Breast (tissue), 4 donors: ENCODE data around the gene C3orf22.

DNA sequence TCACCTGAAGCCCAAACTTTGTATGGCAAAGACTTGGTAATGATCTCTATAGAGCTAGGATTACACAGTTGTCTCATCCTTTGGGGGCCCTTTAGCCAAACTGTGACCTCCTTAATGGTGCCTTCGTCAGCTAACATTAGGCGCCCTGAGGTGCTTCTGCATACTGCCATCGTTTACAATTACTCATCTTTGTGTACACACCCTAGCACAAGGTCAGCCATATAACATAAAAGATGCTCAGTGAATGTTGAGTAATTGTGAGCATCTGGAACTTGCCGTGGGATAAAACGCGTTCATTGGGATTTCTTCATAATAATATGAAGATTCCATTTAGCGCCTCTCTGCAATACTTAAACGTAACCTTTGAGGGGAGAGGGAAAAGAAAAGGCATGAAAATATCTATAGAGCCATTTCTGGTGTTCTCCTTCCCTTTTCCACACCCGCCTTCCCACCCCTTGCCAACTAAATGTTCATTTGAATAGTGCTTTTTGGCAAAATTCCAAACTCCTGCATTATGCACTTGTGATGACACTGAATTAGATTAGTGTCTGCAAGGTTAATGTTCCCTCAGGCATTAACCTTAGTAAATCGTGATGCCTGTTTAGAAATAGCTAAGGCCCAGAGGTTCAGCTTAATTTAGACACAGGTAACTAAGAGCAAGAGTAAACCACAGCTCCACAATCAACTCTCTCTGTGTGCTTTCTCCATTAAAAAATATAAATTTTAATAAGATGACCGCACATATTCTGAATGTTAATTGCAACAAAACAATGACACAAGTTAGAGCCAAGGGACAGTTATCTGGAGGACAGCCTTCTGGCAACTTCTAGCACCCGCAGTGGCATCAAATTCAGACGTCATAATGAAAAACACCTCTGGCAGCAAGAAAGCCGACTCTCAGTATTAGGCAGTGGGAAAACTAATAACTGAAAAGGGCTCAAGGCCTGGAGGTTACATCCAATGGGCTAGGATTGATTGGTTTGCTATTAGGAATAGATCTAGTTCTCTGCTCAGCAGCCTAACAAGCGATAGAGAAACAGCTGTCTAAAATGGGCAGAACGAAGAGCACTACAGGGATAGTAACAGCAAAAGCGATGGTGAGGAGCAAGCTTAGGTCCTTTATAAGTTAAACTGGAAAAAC lies 1.2 kb upstream of the ZNF148 start:
- PRO-cap, 3 experiments = no peak in any of the 3 experiments
- RRBS = no CpG with 5 or more reads among the region's 17 CpGs

GRCh38 chr3:125547348-125547782 lies 27.4 kb upstream of the SNX4 start:
- PRO-cap, 3 experiments = no peak in any of the 3 experiments
- RRBS = no CpG with 5 or more reads among the region's 2 CpGs

- PRO-cap, 3 experiments = no peak in any of the 3 experiments
- RRBS = no CpG with 5 or more reads among the region's 2 CpGs
These were observed 39.0 kb upstream of the OSBPL11 start for GRCh38 chr3:125634334-125634577.

DNA sequence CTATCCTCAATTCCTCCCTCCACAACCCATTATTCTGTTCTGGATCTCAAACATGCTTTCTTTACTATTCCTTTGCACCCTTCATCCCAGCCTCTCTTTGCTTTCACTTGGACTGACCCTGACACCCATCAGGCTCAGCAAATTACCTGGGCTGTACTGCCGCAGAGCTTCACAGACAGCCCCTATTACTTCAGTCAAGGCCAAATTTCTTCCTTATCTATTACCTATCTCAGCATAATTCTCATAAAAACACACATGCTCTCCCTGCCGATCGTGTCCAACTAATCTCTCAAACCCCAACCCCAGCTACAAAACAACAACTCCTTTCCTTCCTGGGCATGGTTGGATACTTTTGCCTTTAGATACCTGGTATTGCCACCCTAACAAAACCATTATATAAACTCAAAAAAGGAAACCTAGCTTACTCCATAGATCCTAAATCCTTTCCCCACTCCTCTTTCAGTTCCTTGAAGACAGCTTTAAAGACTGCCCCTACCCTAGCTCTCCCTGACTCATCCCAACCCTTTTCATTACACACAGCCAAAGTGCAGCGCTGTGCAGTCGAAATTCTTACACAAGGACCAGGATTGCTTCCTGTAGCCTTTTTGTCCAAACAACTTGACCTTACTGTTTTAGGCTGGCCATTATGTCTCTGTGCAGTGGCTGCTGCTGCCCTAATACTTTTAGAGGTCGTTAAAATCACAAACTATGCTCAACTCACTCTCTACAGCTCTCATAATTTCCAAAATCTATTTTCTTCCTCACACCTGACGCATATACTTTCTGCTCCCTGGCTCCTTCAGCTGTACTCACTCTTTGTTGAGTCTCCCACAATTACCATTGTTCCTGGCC lies 102.0 kb upstream of the ROPN1B start:
- PRO-cap, 3 experiments = no peak in any of the 3 experiments
- RRBS = no CpG with 5 or more reads among the region's 7 CpGs

GRCh38 chr3:125914907-125915223 lies 54.1 kb upstream of the ROPN1B start:
- PRO-cap, 3 experiments = peak in 2 of 3 experiments; most common plus-strand start chr3:125915180 (in 2)
- RRBS = no CpG with 5 or more reads among the region's 7 CpGs

GRCh38 chr3:125917015-125917659 lies 51.8 kb upstream of the ROPN1B start:
- PRO-cap, 3 experiments = no peak in any of the 3 experiments
- RRBS = no CpG with 5 or more reads among the region's 14 CpGs

DNA sequence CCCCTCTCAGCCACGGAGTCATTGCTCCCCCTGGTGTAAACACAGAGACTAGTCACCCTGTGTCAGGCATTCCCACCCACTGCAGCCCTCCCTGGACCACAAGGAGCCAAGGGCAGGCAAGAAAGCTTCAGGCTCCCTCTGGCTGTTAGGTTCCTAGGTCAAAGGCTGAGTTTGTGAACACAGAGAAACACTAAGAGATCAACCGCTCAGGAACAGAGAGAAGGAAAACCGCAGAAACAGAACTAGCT lies 32.7 kb upstream of the ROPN1B start:
- PRO-cap, 3 experiments = no peak in any of the 3 experiments
- RRBS = no CpG with 5 or more reads among the region's 3 CpGs

- PRO-cap, 3 experiments = peak in 3 of 3 experiments; most common plus-strand start chr3:126389418 (in 3); most common minus-strand start chr3:126389265 (in 3)
- RRBS = 3% methylated on average over 36 of the region's 76 CpGs
These were observed 5.3 kb upstream of the CFAP100 start for GRCh38 chr3:126389060-126390156.

GRCh38 chr3:126395048-126395316 lies 273 bp downstream of the CFAP100 start:
- PRO-cap, 3 experiments = no peak in any of the 3 experiments
- RRBS = 10% methylated on average over 6 of the region's 17 CpGs

- PRO-cap, 3 experiments = no peak in any of the 3 experiments
- RRBS = no CpG with 5 or more reads among the region's 13 CpGs
These were observed 37.9 kb downstream of the ZXDC start for GRCh38 chr3:126437584-126438307.

GRCh38 chr3:126450414-126450982 lies 25.2 kb downstream of the ZXDC start:
- PRO-cap, 3 experiments = no peak in any of the 3 experiments
- RRBS = no CpG with 5 or more reads among the region's 7 CpGs

GRCh38 chr3:126468178-126468870 lies 7.4 kb downstream of the ZXDC start:
- PRO-cap, 3 experiments = no peak in any of the 3 experiments
- RRBS = no CpG with 5 or more reads among the region's 12 CpGs

GRCh38 chr3:126476127-126476884 lies 615 bp upstream of the ZXDC start:
- PRO-cap, 3 experiments = peak in 3 of 3 experiments; most common plus-strand start chr3:126476276 (in 3)
- RRBS = under 1% methylated on average over 7 of the region's 65 CpGs

- PRO-cap, 3 experiments = no peak in any of the 3 experiments
- RRBS = no CpG with 5 or more reads among the region's 13 CpGs
These were observed 1.2 kb upstream of the ZXDC start for GRCh38 chr3:126476885-126477383.

DNA sequence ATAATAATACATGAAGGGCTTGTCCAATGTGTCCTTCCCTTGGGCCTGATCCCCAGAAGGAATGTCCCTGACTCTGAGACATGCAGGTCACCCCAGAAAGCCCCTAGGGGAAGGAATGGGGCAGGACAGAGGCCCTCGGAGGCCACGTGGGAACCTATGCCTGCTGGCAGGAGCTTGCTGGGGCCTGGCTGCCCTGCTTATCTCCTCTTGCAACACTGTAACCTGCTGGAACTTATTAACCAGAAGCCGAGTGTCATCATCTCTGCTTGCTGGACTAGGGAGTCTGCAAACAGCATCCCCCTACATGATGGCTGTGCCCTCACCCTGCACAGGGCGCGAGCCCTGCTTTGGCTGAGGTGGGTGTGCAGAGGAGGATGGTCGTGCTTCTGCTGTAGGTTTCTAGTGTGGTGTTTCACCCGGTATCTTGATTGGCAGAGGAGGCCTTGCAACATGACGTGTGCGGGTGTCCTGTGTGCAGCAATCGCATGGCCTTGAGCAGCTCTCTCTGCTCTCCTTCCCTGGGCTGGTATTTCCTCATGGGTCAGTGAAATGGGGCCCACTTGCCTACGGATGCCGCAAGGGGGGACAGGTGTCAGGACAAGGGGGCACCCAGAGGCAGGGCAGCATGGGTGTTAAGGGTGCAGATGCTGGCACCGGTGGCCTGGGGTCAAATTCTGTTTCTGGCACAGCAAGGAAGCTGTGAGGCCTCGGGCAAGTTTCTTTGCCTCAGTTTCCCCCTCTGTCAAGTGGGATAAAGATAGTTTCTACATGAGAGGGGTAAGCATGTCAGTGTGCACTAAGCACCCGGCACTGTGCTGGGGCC lies 5.1 kb downstream of the CHST13 start:
- PRO-cap, 3 experiments = no peak in any of the 3 experiments
- RRBS = no CpG with 5 or more reads among the region's 15 CpGs

- PRO-cap, 3 experiments = no peak in any of the 3 experiments
- RRBS = no CpG with 5 or more reads among the region's 3 CpGs
These were observed at the start of gene C3orf22 for GRCh38 chr3:126558767-126559132. Gene C3orf22, minus strand, starts transcription at chr3:126558932.

GRCh38 chr3:126602281-126602783 lies 43.6 kb upstream of the C3orf22 start:
- PRO-cap, 3 experiments = no peak in any of the 3 experiments
- RRBS = no CpG with 5 or more reads among the region's 1 CpG

DNA sequence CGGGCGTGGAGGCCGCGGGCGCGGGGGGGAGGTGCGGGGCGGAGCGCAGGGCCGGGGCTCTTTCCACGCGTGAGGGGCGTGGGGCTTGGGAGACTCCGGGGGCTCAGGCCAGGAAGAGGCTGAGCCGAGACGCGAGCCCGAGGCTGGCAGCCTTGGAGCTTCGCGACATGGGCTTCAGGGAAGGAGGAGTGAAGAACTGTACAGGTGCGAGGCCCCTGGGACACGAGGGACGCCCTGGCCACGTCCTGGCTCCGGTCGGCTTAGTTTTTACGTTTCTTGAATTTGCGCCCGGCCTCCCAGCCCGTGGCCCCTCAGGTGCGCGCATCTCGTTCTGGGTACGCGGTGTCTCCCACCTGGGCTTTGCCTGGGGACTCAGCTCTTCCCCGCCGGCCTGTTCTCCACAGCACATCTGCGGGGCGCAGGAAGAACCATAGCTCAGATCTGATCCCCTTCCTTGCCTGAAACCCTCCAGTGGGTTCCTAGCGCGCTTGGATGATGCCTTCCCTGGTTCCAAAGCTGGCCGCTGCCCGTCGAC lies 452 bp downstream of the CHCHD6 start:
- PRO-cap, 3 experiments = peak in 1 of 3 experiments; most common plus-strand start position 88 of the sequence (in 1)
- RRBS = 2% methylated on average over 20 of the region's 44 CpGs

DNA sequence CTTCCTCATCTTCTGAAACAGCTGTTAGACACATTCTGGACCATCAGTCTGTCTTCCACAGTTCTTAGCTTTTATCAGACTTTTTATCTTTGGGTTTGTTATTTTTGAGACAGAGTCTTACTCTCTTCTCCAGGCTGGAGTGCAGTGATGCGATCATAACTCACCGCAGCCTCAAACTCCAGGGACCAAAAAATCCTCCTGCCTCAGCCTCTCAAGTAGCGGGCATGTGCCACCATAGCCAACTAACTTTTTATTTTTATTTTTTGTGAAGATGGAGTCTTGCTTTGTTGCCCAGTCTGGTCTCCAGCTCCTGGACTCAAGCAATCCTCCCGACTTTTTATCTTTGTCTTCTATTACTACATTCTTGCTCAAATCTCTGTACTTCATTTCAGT lies 135.0 kb upstream of the PLXNA1 start:
- PRO-cap, 3 experiments = no peak in any of the 3 experiments
- RRBS = no CpG with 5 or more reads among the region's 4 CpGs

GRCh38 chr3:126858726-126859113 lies 124.2 kb upstream of the PLXNA1 start:
- PRO-cap, 3 experiments = no peak in any of the 3 experiments
- RRBS = no CpG with 5 or more reads among the region's 8 CpGs